HEK293 (cell line): ENCODE measurements around a stretch of chr22.

GRCh38 chr22:30226110-30226854, 20.3 kb downstream of the LIF start:
- PRO-cap, result no peak
- RRBS, 2 experiments, result no CpG with 5 or more reads among the region's 14 CpGs

DNA sequence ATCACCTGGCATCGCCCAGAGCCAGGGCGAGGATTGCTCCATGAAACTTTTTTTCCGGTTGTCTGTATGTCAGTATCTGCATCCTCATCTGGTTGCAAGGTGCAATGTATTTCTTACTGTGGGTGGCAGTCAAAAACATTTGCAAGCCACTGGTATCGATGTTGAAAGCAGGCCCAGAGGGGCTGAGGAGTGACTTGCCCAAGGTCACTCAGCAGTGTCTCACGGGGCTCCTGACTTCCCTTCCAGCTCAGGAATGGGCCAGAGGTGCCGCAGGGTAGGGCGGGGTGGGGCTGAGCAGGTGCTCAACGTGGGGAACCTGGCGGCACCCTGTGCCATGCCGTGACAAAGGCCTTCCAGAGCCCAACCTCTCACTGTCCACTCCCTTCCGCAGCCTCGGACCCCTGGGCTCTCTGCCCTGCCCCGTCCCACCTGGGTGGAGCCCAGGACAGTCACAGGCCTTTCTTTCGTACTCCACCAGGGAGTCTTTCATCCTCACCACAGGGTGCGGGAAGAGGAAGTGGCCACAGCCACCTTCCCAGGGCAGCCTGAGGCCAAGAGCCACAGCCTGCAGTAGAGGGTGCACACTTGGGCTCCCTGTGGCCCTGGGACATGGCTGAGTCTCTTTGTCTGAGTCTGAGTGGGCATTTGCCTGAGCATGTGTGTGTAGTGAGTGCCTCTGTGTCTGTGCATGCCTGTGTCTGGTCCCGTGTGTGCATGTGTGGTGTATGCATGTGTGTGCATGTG, 5.9 kb upstream of the LIF start:
- PRO-cap, result no peak
- RRBS, 2 experiments, result no CpG with 5 or more reads among the region's 16 CpGs

DNA sequence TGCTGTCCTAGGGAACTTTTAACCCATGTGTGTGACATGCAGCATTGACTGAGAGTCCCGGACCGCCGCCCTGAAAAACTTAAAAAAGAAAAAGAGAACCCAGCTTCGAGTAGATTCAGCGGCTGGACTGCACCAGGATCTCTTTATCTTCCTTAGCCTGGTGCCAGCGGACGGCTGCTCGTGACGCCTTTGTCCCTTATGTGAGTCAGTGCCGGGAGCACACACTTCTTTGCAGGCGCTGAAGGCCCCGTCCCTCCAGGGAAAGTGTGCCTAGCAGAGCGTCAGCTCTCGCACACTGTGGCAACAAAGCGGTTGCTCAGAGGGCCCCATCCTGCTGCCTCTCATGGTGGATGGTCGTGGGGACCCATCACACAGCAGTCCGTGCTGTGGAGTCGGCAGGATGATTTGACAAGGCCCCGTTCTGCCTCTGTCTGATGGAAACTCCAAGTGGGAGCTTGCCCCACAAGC, 7.9 kb downstream of the OSM start:
- PRO-cap, result unidirectional peak, plus-strand start at position 370 of the sequence
- RRBS, 2 experiments, result no CpG with 5 or more reads among the region's 19 CpGs

- PRO-cap, result no peak
- RRBS, 2 experiments, result no CpG with 5 or more reads among the region's 7 CpGs
Observed at GRCh38 chr22:30267590-30267995, 942 bp upstream of the OSM start.

- PRO-cap, result no peak
- RRBS, 2 experiments, result 81 to 90% methylated on average over 6 of the region's 24 CpGs
Observed at GRCh38 chr22:30270574-30271533, 4.2 kb upstream of the OSM start.

GRCh38 chr22:30279372-30280040, 9.8 kb downstream of the CASTOR1 start:
- PRO-cap, result no peak
- RRBS, 2 experiments, result 76 to 80% methylated on average over 2 to 4 of the region's 17 CpGs

GRCh38 chr22:30298291-30298844, 9.1 kb upstream of the CASTOR1 start:
- PRO-cap, result no peak
- RRBS, 2 experiments, result no CpG with 5 or more reads among the region's 7 CpGs

GRCh38 chr22:30317822-30318352, 8.9 kb downstream of the TBC1D10A start:
- PRO-cap, result no peak
- RRBS, 2 experiments, result no CpG with 5 or more reads among the region's 1 CpG

- PRO-cap, result no peak
- RRBS, 2 experiments, result no CpG with 5 or more reads among the region's 7 CpGs
Observed at GRCh38 chr22:30391147-30392169, 4.2 kb upstream of the RNF215 start.

DNA sequence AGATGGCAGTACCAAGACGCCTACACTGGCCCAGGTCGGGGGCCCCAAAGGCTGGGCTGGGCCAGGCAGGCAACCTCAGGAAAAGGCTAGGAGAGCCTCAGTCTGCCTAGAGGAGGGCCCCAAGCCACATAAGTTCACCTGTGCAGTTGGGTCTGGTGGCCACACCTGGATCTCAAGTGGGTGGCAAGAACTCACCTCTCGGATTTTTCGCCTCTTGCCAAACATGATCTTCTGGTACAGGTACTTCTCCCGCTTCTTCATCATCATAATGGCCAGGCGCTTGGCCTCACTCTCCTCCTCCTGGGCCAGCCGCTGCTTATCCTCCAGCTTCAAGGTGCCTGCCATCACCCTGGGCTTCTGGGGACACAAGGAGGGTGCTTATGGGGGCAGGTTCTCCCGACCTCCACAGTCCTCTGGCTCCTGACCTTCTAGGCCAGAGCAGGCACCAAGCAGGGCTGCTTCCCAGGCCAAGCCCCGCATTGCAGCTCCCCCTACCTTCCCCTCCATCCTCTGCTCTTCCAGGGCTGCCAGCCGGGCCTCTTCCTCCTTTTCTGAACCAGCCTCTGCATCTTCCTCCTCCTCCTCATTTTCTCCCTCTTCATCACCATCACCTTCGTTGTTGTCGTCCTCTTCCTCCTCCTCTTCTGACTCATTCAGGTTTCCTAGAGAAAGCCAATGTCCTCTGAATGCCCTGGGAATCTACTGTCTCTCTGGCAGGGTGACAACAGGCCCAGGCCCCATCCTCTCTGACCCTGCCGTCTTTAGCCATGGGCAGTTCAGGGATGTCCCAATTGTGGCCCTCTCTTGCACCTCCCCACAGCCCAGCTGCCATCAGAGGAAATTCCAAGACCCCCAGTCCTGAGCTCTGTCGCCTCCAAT, 4.4 kb upstream of the GAL3ST1 start:
- PRO-cap, result no peak
- RRBS, 2 experiments, result no CpG with 5 or more reads among the region's 14 CpGs

DNA sequence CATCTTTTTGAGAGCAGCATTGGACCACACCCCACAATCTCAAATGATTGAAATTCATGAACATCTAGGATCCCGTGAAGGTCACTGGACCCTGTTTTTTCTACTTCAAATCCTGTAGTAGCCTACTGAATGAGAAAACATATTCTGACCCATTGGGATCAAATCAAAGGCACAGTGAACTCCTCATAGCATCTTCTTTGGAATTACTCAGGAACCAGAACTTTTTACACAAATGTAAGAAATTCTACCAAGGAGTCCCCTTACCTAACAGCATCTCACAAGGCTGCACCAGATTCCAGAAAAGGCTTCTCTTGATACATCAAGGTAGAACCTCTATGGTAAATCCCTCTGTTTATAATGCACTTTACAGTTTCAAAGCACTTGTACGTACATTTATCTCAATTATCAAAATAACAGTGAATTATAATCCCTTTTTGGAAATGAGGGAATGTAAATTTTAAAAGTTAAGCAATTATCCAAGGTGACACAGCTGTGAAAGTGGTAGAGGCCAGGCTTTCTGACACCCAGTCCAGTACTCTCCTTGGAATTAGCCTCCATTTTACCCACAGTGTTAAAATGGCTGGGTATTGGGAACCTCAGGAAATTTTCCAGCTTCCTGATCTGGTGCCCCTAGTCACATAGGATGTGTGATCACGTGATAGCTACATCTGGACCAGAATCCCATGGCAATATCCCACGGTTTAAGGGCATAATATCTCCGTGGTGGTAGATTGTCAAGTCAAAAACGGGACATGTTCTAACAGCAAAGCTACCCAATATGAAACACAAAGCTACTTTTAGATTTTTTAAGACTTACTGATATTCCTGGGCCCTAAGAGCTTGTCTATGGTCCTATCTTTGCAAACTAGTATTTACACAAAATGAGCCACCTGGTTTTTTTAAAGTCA, 4.9 kb upstream of the MORC2 start:
- PRO-cap, result no peak
- RRBS, 2 experiments, result no CpG with 5 or more reads among the region's 6 CpGs

GRCh38 chr22:31082996-31083373, 1.9 kb downstream of the SMTN start:
- PRO-cap, result no peak
- RRBS, 2 experiments, result no CpG with 5 or more reads among the region's 7 CpGs

- PRO-cap, result no peak
- RRBS, 2 experiments, result 60 to 90% methylated on average over 24 of the region's 61 CpGs
Observed at GRCh38 chr22:31083956-31085148, 3.2 kb downstream of the SMTN start.

DNA sequence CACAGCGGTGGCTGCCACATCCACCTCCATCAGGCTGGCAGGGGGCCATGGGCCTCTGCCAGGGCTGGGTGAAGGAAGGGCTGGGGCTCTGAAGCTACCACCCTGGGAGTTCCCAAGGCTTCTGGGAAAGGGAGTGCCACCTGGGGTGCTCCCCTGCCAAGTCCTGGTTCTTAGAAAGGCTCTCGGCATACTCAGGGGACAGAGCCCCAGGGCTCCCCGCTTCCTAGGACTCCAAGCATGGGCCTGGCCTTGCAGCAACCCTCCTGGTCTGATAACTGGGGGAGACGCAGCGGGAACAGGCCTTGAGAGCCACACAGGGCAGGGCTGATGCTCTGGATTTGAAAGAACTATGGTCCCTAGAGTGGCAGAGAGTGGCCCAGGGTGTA, 478 bp upstream of the PLA2G3 start:
- PRO-cap, result no peak
- RRBS, 2 experiments, result no CpG with 5 or more reads among the region's 5 CpGs

DNA sequence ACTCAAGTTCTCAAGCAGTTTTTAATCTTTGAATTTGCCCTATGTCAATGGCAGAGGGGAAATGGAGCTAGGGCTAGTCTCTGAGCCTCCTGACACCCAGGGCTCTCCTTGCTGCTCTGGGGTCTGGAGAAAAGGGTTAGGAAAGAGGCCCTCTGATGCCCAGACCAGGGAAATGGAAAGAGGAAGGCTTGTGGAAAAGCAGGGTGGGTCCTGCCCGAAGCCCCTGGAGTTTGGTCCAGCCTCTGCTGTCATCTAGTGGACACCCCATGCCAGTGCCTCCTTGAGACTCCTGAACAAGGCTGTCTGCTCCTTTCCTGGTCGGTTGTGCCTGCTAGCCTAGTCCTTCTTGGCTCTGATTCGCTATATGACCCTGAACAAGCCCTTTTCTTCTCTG, 8.6 kb upstream of the PLA2G3 start:
- PRO-cap, result no peak
- RRBS, 2 experiments, result no CpG with 5 or more reads among the region's 3 CpGs

GRCh38 chr22:31195249-31195911, 16.7 kb upstream of the LIMK2 start:
- PRO-cap, result no peak
- RRBS, 2 experiments, result no CpG with 5 or more reads among the region's 3 CpGs

- PRO-cap, result no peak
- RRBS, 2 experiments, result no CpG with 5 or more reads among the region's 12 CpGs
Observed at GRCh38 chr22:31204228-31204807, 7.8 kb upstream of the LIMK2 start.

GRCh38 chr22:31258889-31259304, 33.4 kb downstream of the PIK3IP1 start:
- PRO-cap, result no peak
- RRBS, 2 experiments, result no CpG with 5 or more reads among the region's 2 CpGs

GRCh38 chr22:31283051-31283587, 9.2 kb downstream of the PIK3IP1 start:
- PRO-cap, result no peak
- RRBS, 2 experiments, result no CpG with 5 or more reads among the region's 6 CpGs

DNA sequence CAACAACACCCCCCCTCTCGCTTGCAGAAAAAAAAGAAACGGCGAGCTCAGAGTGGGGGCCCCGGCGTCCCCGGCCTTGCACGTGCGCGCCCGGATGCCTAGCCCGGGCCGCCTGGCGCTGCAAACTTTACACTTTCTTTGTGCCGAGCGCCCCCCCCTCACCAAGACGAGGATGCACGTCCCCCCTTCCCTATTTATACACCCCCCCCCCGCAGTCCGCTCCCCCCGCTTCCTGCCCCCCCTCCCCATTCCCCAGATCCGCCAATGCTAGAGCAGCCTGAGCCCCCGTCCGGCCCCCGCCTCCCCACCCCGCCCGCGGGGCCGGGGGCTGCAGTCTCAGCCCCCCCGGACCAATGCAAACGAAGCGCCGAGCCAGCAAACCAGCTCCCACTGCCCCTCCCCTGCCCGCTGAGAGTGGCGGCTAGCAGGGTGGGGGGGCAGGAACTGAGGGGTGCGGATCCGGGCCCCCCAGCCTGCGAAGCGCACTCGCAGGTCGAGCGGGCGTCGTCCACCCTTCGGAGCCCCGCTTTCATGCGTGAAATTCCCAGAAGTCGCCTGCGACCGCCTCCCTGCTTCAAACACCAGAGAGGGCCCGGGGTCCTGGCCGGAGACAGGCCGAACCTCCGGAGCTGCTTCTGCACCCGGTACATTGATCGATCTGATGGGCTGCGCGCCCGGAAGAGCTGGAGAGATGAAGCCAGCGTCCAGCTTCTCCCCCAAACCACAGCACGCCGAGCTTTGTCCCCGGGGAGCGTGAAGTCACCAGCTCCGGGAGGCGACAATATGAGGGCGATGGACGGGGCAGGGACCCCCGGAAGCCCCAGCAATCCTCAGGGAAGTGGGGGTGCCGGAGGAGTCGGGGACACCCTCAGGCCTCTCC, 501 bp upstream of the PATZ1 start:
- PRO-cap, result bidirectional peak, plus-strand start outside the sequence, minus-strand start at position 168 of the sequence; bidirectional peak, plus-strand start at position 584 of the sequence, minus-strand start at position 660 of the sequence
- RRBS, 2 experiments, result 14 to 34% methylated on average over 11 to 20 of the region's 70 CpGs